ENCODE measurements around a stretch of chr5.

- PRO-cap: no peak
Measured at GRCh38 chr5:131209336-131210528, 39.0 kb downstream of the LYRM7 start.

- PRO-cap: no peak
Measured at GRCh38 chr5:131382211-131382781, 118.4 kb downstream of the CDC42SE2 start.

GRCh38 chr5:131507953-131508465 is 127.0 kb downstream of the RAPGEF6 start:
- PRO-cap: no peak

- PRO-cap: no peak
Measured at GRCh38 chr5:131677012-131677794, 42.2 kb upstream of the RAPGEF6 start.

DNA sequence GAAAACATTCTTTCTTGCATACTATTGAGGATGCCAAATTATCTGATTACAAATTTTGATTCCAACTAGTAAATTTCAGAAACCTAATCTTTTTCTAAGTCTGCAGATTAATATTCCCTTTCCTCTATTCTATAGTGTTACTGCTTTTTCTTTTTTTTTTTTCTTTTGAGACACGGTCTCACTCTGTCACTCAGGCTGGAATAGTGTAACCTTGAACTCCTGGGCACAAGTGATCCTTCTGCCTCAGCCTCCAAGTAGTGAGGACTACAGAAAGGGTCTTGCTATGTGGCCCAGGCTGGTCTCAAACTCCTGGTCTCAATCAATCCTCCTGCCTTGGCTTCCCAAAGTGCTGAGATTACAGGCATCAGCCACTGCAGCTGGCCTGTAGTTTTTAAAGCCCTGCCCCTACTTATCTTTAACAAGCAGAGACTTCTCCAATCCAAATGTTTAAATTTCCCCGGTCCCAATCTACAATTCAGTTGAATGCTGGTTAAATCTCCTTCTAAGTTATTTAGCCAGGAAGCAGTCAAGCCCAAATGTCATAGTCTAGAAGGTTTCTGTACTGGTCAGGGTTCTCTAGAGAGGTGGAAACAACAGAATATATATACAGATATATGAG is 30.7 kb downstream of the FNIP1 start:
- PRO-cap: no peak

DNA sequence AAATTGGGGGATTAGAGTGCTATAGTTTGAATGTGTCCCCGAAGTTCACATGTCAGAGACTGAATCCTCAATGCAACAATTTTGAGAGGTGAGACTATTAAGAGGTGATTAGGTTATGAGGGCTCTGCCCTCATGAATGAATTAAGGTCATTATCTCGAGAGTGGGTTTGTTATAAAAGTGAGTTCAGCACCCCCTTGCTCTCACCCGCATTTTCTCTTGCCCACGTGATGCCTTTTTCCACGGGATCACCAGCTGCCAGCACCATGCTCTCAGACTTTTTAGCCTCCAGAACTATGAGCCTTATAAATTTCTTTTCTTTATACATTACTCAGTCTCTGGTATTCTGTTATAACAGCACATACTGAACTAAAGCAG is 10.3 kb downstream of the FNIP1 start:
- PRO-cap: no peak

GRCh38 chr5:131794411-131794977 is 2.3 kb downstream of the FNIP1 start:
- PRO-cap: no peak

DNA sequence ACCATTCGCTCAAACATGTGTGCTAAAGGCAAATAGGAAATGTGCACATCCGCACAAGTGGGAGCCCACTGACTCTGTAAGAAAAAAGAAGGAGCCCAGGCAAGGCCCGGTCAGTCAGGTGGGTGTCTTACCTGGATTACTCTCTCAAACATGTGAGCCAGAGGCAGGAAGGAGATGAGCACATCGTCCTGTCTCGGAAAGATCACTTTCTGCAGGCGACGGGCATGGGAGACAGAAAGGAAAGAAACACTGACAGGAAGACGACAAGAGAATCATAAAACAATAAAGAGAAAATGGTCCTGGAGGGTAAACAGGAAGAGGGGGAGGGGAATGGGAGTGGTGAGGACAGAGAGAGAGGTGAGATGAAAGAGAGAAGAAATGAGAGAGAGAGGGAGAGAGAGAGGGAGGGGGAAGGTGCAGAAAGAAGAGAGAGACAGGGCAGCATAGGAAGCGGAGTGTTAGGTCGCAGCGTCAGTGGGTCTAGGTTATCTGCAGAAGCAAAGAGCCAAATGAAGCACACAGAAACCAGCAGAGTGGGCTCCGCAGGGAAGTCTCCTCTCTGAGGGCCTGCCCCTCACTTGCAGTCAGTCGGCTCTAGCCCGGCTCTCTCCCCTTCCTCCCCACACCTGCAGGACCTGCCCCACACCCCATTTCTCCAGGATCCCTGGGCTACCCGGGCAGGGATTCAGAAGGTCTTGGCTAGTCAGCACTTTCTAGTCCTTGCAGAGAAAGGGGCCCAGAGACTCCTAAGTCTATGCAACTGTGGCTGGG is 29.5 kb upstream of the MEIKIN start:
- PRO-cap: no peak

DNA sequence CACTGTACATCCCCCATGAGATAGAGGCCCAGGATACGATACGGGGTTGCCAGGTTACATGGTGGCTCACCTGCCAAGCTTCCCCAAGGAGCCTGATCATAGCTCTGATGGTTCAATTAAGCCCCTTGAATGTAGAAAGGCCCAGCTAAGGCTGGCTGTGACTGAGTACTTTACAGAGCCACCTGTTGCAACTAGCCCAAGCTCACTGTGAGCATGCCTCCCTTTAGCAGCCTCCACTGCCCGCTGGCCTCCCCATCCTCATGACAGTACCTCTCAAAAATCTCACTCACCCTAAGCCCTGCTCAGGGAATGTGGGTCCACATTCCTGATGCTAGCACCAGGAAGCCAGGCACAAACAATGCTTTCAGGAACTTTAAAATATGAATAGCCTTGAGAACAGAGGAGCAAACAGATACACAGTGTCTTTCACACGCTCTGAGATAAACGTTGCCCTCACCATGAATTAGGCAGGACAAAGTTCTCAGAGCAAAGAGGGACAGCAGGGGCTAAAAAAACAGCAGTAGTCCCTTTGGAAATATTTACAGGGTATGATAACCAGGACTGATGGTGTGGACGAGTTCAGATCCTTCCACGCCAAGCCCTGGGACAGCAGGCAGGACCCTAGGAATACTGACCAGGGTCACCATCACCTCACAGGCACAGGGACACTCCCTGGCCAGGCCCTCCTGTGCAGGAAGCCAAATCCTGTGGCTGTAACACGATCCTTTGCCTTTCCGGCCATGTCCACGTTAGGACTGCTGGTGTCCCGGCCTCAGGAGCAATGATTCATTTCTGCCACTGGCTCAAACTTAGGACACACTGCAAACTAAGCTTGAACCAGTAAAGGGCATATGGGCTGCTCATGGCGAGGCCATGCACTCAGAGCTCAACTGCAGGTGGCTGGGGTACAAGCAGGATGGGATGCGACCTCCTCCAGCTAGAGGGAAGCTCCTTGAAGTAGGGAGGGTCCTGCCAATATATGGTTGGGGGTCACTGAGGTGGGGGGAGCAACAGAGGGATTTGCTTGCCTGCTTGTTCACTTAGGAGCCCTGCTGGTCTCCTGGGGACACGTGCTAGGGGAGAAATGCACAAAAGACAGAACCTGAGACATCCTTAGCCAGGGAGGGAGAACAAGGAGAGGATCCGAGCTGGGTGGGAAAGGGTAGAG is 9.6 kb downstream of the ACSL6 start:
- PRO-cap: no peak

GRCh38 chr5:132074551-132074806 is 890 bp downstream of the CSF2 start:
- PRO-cap: no peak

GRCh38 chr5:132258310-132259112 is 1.0 kb downstream of the PDLIM4 start:
- PRO-cap: unidirectional peak, minus-strand start at chr5:132258559

GRCh38 chr5:132259934-132260662 is 2.6 kb downstream of the PDLIM4 start:
- PRO-cap: no peak

DNA sequence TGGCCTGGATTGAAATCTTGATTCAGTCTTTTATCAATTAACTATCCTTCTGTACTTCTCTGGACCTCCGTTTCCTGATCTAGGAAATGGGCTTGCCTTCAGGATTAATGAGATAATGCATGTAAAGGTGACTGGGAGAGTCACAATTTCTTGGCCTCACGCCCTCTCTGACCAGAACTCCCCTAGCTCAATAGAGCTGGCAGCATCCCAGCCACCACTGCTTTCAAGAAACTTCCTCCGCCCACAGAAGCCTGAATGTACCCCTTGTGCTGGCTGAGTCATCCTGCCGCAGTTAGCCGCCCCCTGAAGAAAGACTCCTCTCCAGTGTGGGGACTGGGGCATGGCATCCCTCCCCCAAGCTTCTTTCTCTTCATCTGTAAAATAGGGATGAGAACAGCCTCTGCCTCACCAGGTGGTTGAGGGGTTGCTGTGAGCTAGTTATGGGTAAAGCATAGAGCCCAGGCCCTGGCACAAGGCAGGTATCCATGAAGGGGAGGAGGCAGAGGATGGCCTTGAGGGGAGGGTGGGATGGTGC is 3.2 kb downstream of the PDLIM4 start:
- PRO-cap: no peak

- PRO-cap: no peak
Measured at GRCh38 chr5:132278290-132278857, 15.8 kb upstream of the SLC22A4 start.

DNA sequence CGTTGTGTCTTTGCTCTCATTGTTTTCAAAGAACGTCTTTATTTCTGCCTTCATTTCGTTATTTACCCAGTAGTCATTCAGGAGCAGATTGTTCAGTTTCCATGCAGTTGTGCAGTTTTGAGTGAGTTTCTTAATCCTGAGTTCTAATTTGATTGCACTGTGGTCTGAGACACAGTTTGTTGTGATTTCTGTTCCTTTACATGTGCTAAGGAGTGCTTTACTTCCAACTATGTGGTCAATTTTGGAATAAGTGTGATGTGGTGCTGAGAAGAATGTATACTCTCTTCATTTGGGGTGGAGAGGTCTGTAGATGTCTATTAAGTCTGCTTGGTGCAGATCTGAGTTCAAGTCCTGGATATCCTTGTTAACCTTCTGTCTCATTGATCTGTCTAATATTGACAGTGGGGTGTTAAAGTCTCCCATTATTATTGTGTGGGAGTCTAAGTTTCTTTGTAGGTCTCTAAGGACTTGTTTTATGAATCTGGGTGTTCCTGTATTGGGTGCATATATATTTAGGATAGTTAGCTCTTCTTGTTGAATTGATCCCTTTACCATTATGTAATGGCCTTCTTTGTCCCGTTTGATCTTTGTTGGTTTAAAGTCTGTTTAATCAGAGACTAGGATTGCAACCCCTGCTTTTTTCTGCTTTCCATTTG is 22.4 kb upstream of the SLC22A5 start:
- PRO-cap: no peak

DNA sequence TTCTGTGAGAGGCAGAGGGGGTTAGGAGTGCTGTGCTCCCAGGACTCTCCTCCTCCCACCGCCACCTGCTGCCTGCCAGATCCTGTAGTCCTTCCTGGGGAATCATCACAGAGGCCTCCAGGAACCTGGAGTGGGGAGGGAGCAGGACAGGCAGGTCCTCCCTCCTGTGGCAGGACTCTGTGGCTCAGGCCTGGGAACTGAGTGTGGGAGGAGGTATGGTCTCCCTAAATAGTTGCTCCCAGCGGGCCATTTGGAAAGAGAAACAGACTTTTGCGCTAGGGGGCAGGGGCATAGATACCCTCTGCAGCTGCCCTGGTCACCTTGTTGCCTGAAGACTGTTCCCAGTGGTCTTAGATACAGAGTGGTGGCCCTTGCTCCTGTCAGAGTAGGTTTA is 55.5 kb downstream of the SLC22A5 start:
- PRO-cap: no peak

DNA sequence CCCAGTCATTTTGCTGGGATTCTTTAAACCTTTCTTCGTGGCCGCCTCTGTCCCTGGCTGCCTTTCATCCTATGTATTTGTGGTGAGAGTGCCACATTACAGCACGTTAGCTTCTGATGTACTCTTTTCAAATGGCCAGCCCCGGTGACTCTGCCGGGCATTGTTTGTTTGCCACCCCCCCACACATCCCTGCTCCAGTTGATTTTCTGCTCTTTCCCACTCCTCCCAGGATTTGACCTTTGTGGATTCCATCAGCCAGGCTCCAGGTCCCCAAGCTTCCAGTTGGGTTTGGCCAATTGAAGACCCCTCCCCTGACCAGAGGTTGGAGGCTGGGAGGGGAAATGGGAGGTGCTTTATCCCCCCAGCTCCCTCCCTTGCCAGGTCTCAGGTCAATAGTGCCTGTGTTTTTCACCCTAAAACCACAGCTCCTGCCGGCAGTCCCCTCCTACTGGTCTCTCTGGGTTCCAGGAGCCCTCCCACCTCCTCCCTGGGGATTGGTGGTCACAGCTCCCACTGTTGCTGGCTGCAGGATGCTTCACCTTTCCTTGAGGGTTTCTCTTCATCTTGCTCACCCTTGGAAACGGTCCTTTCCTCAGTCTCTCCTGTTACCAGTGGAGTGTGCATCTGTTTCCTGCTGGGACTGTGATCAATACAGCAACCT is 34.9 kb downstream of the IRF1 start:
- PRO-cap: no peak

GRCh38 chr5:132456191-132456887 is 34.2 kb downstream of the IRF1 start:
- PRO-cap: bidirectional peak, plus-strand start at chr5:132456717, minus-strand start at chr5:132456594

DNA sequence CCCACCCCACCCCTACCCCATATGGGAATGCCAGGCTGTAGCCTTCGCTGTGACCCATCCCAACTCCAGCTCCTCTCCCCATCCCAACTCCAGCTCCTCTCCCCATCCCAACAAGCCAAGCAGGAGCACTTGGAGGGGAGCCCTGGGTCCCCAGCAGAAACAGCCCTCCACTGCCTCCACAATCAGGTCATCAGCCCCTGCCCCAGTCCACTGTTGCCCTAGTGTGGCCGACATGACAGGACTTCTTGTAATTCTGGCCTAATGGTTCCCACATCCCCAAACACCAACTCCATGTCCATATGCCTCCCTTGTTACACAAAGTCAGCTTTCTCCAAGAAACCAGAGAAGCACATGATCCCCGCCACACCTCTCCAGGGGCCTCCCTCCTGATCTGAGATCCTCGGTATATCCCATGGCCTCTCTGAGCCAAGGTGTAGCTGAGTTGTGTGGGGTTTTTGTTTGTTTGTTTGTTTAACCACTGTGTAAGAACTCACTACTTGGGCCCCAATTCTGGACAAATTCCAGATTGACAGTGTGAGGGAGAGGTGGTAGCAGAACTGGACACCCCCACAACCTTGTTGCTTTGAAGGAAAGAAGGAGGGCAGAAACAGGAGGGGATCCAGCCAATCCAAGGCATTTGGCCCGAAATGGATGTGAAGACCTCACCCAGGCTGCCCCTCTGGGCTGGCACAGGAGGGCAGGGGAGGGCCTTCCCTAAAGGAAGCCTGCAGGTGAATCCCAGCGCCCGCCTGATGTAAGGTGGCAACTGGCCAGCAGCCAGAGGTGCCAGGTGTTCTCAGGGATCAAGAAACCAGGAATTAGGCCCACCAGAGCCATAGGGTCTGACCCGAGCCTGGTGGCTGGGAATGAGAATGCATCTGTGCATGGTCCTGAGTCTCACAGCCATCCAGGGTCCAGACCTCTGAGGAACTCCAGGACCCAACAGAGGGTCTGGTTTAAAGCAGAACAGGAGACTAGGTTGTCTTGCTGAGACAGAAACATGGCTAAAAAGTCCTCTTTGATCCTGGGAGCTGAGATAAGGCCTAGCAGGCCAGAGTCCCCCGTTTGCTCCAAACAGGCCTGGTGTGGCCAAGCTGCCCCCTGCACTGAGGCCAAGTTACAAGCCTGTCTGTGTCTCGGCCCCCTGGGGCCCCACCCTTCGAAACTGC is 13.4 kb downstream of the IRF1 start:
- PRO-cap: no peak

GRCh38 chr5:132477921-132478307 is 12.7 kb downstream of the IRF1 start:
- PRO-cap: no peak